Adrenal gland (tissue), 7 donors: ENCODE measurements around a stretch of chr12.

DNA sequence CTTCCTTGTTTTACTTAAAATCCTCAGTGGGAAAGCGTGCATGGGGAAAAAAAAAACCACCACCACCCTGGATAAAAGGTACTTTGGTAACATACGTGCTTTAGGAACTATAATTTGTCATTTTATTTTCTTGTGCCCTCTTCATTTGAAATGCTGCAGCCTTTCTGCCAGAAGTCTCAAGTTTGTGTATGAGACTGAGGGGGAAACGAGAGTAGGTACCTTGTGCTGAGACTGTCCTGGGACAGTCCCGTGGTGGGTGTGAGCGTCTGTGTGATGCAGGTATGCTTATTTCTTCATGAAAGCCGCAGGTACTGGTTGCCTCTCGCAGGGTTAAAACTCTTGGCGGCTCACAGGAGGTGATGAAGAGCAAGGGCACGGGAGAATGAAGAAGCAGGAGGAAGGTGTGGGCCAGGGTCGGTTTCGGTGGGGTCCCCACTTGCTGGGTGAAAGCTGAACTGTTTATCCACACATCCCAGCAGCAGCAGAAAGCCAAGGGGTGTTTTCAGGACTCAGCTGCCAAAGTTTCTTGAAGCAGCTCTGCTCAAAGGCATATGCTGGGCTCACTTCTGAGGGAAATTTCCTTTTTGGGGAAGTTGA is 116.3 kb downstream of the ETV6 start:
- PRO-cap, 3 experiments, result peak in 1 of 3 experiments; most common minus-strand start position 528 of the sequence (in 1)
- RAMPAGE, long total RNA, 4 experiments, result no peak in any of the 4 experiments
- RRBS, result no CpG with 5 or more reads among the region's 11 CpGs

DNA sequence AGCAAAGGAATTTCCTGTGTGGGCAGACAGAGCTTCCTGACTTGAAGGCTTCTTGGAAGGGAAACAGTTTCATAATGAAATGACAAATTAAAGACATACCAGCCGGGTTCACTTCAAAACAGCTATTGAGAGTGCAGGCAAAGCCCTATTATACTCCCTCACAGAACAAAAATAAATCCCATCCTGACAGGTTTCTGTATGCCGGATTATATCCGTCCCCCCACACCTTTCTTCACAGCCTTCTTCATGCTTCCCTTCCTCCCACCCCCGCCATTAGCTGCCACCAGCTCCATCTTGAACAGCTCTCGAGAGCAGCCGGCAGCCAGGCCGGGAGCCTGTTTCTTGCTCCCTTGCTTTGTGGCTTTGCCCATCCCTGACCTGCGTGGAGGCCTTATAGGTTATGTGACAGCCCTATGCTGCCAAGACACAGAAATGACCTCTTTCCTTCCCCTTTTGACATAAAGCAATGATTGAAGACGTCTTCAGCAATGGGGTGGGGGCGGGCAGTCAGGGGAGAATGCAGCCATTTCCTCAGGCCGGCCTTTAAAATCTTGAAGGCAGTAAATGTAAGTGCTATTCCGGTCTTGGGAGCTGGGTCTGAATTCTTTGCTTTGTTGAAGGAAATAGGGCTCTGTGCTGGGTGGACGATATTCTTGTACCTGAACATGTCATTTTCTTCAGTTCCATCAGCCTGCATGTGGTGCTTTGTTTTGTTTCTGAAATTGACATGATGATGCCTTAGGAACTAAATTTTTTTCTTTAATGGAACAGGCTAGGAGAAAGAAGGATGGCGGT is 117.0 kb downstream of the ETV6 start:
- PRO-cap, 3 experiments, result peak in 3 of 3 experiments; most common plus-strand start position 116 of the sequence (in 1); most common minus-strand start position 365 of the sequence (in 3)
- RAMPAGE, long total RNA, 4 experiments, result no peak in any of the 4 experiments
- RRBS, result 75% methylated on average over 2 of the region's 14 CpGs

- PRO-cap, 3 experiments, result peak in 2 of 3 experiments; most common plus-strand start chr12:11813357 (in 1); most common minus-strand start chr12:11813052 (in 1)
- RAMPAGE, long total RNA, 4 experiments, result no peak in any of the 4 experiments
- RRBS, result 24% methylated on average over 6 of the region's 20 CpGs
Observed at GRCh38 chr12:11812245-11813485, 163.2 kb downstream of the ETV6 start.

DNA sequence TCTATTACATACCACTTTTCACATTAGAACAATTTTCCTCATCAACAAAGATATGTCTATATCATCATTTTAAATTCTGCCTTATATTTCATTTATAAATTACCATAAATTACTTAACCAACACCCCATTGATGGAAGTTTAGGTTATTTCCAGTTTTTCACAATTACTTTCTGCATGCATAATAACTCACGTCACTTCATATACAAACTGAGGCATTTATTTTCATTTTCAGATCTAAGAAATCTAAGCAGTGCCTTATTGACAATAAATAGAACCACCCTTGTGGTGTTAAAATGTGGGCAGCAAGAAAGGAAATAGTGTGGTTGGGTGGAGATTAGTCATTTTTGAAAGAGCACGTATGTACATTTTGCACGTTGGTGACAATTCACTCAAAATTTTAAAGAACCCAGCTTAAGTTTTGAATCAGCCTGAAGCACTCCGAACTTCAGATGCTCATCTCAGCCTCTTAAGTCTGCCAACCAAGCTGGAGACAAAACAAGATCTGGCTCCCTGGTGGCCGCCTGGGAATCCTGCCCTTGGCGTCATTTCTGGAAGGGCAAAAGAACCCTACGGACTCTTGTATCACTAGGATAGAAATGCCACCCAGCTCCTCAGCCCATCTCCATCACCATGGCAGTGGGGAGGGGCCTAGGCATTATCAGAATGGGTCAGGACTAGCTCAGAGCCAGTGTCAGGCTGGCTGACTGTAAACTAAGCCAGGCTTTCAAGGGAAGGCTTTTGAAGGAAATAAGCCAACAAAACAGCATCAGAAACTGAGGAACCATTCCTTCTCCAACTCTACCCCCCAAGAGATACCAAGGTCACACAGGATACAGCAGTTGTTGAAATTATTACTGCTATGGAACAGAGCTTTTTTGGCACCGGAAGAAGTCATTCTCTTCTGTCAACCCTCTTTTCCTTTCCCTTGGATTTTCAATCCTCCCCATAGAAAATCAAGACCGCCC is 89.4 kb upstream of the BCL2L14 start:
- PRO-cap, 3 experiments, result no peak in any of the 3 experiments
- RAMPAGE, long total RNA, 4 experiments, result no peak in any of the 4 experiments
- RRBS, result no CpG with 5 or more reads among the region's 9 CpGs

- PRO-cap, 3 experiments, result no peak in any of the 3 experiments
- RAMPAGE, long total RNA, 4 experiments, result no peak in any of the 4 experiments
- RRBS, result no CpG with 5 or more reads among the region's 11 CpGs
Observed at GRCh38 chr12:12011290-12011884, 59.4 kb upstream of the BCL2L14 start.

DNA sequence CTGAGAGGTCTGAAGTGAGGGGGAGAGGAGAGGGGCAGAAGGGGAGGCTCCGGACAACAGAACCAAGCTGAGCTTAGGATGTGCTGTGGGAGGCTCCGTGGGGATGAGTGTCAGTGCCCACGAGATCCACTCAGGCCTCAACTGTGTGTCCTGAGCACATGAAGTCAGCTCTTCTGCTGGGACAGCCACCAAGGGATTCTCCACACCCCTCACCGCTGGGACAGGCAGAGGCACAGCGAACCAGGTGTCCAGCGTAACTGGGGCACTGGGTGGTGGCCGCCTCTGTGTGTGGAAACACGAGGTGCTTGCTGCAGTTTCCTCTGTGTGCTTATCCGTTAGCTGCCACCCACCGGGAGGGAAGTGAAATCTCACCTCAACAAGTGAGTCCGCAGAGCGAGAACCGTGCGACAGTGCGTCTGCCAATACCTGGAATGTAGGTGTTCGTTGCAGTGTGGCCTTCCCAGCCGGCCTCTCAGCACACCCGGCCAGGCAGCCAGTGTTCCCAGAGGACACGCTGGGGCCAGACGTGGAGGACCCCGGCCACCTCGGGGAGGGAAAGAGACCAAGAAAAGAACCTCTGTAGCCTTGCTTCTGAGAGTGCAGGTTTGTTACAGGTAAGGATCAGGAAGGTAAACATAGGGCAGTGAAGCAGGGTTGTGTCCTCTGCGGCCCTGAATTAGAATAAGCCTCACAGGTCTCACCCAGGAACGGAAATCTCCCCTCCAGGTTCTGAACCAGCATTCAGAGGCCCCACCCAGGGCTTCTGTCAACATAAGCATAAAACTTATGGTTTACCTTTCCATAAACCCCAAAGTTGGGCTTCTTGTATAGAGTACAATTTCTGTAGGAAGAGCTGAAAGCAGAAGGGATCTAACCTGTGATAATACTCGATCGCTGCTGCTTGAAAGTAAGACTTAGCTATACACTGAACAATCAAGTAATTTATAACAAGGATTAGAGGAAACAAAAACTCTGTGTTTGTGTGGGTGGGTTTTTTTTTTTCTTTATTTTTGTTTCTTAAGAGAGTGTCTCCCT is 1.5 kb downstream of the BCL2L14 start:
- PRO-cap, 3 experiments, result no peak in any of the 3 experiments
- RAMPAGE, long total RNA, 4 experiments, result no peak in any of the 4 experiments
- RRBS, result 4% methylated on average over 5 of the region's 26 CpGs

DNA sequence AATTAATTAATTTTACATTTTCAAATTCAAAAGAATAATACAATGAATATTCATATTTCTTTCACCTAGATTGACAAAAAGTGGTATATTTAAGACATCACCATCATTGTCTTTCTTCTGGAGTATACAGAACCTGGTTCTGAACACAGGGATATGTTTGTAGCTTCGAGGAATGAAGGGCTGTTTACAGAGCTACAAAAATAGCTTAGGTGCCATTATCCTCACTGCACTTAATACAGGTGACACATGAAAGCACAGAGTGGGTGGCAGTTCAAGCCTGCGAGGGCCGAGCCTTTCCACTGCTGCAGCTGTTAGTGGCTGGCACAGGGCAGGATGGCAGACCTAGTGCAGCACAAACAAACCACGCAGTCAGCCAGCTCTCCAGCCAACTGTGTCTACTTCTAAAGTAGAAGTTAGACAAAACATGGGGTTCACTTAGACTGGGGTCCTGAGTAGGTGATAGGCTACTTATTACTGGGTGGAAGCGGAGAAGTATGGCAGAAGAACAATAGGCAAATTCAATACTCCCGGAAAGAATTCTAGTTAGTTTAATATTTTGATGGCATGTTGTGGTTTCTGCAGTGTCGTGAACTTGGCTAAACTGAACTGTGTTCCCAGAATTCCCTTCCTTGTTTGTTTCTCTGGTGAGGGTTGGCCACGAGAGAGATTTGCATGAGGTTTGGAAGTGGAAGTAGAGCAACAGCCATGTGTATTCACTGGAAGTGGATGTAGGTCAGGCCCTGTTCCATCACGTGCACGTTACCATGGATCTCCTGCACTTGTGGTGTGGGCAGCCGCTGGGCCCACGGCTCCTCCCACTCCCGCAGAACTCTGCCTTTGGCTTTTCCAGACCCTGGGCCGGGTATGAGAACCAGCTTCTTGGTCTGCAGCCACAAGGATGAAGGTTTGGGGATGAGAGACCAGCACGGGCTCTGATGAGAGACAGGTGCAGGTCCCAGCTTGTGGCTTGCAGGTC is 95.3 kb downstream of the DUSP16 start:
- PRO-cap, 3 experiments, result no peak in any of the 3 experiments
- RAMPAGE, long total RNA, 4 experiments, result no peak in any of the 4 experiments
- RRBS, result no CpG with 5 or more reads among the region's 15 CpGs

- PRO-cap, 3 experiments, result peak in 1 of 3 experiments; most common minus-strand start chr12:12521062 (in 1)
- RAMPAGE, long total RNA, 4 experiments, result no peak in any of the 4 experiments
- RRBS, result no CpG with 5 or more reads among the region's 12 CpGs
Observed at GRCh38 chr12:12520883-12521662, 41.6 kb downstream of the DUSP16 start.

DNA sequence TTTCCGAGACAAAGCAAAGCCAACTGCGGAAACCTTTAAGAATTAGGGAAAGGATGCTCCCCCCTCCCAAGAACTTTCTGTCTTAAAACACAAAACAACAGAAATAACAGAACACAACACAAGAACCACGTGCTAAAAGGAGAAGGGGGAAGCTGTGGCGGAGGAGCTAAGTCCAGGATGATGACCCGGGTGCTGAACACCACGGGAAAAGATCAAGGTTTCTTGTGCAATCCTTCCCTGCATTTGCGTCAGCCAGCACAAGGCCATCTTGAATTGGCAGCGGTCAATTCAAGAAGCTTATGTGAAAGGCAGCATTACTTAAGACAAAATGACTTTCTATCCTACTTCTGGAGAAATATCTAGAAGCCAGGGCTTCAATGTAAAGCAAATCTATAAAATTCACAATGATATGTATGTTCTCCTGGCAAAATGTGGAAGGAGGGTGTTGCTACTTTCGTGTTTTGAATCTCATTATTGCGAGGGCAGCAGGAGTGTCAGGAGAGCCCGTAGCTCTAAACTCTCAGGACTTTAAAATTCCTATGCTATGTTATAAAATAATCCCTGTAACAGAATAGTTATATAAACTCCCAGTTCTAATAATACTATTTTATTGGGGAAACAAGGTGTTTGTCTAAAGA is 10.9 kb upstream of the CREBL2 start:
- PRO-cap, 3 experiments, result peak in 3 of 3 experiments; most common plus-strand start position 266 of the sequence (in 1); most common minus-strand start position 84 of the sequence (in 3)
- RAMPAGE, long total RNA, 4 experiments, result no peak in any of the 4 experiments
- RRBS, result no CpG with 5 or more reads among the region's 11 CpGs

DNA sequence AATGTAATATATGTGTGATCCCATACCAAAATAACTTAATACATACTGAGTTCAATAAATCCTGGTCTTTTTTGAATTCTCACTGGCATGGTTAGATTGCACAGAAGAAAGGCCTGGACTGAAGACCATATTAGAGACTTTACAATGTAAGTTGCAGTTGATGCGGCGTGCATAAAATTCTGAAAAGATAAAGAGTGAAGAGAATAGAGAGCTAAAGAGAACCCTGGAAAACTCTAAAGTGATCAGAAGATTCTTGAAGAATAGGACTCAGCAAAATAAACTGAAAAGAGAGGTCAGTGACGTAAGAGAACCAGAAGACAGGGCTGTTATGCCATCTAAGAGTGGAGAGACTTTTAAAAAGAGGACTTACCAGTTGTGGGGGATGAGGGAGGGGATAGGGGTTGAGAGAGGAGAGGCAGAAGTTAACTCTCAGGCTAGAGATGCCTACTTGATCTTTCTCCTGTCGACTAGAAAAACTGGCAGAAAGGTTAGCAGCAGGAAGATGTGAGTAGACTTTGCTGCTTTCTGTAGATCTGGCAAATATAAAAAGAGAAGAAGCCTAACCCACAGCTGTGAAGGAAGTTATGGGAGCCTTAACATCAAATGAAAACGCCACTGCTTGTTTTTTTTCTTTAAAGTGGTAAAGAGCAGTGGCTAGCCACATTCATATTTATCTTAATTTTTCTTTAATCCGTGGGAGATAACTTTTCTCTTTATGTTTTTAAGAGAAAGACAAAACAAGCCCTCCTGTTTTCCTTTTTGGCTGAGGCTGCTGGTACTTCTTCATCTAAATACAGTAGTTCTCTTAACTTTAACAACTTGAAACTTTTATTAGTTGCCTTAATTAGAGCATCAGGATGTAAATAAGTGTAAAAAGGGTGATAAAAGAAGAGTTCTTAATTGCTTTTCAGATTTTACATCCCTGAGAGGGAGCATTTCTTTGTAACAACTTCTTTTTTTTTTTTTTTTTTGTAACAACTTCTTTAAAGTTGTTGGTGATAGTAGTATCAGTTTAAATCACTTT is 10.8 kb downstream of the CREBL2 start:
- PRO-cap, 3 experiments, result peak in 1 of 3 experiments; most common plus-strand start position 382 of the sequence (in 1); most common minus-strand start position 240 of the sequence (in 1)
- RAMPAGE, long total RNA, 4 experiments, result no peak in any of the 4 experiments
- RRBS, result no CpG with 5 or more reads among the region's 6 CpGs

DNA sequence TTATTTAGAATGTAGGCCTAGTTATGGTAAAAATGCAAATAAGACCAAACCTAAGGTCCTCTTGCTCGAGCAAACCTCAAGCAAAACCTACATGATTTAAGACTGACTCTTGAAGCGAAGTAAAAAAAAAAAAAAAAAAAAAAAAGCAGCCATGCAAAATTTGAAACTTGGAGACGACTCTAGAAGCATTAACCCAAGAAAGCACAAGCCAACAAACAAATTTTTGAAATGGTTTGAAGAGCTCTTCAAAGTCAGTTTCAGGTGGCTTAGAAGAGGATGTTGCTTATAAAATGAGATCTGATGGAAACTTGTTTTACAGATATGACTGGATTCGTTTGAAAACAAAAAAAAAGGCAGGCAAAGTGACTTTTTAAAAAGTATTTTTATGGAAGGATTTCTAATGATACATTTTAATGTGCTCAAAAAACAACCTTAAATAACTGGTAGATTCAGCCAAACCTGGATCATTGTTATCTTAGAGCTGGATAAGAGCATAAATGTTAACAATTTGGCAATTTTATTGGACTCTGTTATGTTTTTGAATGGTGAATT is 1.1 kb upstream of the GPR19 start:
- PRO-cap, 3 experiments, result peak in 1 of 3 experiments; most common plus-strand start position 161 of the sequence (in 1); most common minus-strand start position 89 of the sequence (in 1)
- RAMPAGE, long total RNA, 4 experiments, result no peak in any of the 4 experiments
- RRBS, result no CpG with 5 or more reads among the region's 4 CpGs

DNA sequence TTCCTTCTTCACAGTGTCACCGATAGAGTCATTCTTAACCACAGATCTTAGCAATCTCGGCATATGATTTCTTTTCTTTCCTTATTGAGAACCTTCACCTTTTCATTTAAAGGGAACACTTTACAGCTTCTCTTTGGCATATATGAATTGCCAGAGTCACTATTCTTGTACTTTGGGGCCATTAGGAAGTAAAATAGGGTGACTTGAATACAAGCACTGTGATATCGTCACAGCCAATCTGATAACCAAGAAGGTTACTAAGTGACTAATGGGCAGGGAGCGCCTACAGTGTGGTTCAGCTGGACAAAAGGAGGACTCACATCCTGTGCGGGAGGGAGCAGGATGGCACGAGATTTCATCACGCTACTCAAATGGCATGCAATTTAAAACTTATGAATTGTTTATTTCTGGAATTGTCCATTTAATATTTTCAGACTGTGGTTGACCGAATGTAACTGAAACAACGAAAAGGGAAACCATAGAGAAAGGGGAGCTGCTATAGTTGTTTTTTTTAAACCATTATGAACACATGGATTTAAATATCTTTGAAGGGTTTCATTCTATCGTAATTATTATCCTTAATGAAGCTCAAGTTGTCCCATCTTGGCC is 26.6 kb upstream of the APOLD1 start:
- PRO-cap, 3 experiments, result no peak in any of the 3 experiments
- RAMPAGE, long total RNA, 4 experiments, result no peak in any of the 4 experiments
- RRBS, result no CpG with 5 or more reads among the region's 10 CpGs

- PRO-cap, 3 experiments, result no peak in any of the 3 experiments
- RAMPAGE, long total RNA, 4 experiments, result no peak in any of the 4 experiments
- RRBS, result no CpG with 5 or more reads among the region's 2 CpGs
Observed at GRCh38 chr12:12804649-12804877, 8.6 kb upstream of the DDX47 start.

- PRO-cap, 3 experiments, result no peak in any of the 3 experiments
- RAMPAGE, long total RNA, 4 experiments, result no peak in any of the 4 experiments
- RRBS, result no CpG with 5 or more reads among the region's 8 CpGs
Observed at GRCh38 chr12:12870292-12870878, 21.0 kb upstream of the GPRC5A start.

GRCh38 chr12:12901014-12902162 is 10.0 kb downstream of the GPRC5A start:
- PRO-cap, 3 experiments, result peak in 3 of 3 experiments; most common plus-strand start chr12:12901633 (in 2); most common minus-strand start chr12:12901133 (in 2)
- RAMPAGE, long total RNA, 4 experiments, result no peak in any of the 4 experiments
- RRBS, result no CpG with 5 or more reads among the region's 14 CpGs

DNA sequence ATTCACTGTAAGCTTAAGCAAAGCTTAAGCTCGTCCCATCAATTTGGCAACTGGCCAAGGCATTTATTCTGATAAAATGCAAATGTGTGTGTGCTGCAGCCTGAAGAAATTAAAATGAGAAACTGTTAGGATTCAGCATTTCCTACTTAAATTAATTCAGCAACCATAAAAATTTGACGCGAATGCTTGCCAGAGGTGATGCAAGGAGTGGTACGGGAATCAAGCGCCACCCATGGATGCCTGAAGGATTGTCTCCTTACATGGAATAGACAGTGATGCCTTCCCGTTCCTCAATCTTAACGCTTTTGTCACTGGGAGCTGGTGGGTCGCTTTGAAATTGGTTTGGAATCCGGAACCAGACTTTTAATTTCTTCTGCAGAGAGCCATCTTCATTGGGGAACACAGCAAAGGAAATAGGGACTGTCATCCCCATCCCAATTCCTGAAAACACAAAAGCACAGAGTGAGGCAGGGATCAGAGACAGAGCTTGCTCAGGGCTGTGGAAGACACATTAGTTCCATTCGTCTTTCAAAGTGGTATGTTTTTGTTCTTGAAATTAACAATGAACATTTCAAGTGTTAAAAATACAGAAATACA is 13.1 kb downstream of the HEBP1 start:
- PRO-cap, 3 experiments, result no peak in any of the 3 experiments
- RAMPAGE, long total RNA, 4 experiments, result no peak in any of the 4 experiments
- RRBS, result no CpG with 5 or more reads among the region's 10 CpGs

DNA sequence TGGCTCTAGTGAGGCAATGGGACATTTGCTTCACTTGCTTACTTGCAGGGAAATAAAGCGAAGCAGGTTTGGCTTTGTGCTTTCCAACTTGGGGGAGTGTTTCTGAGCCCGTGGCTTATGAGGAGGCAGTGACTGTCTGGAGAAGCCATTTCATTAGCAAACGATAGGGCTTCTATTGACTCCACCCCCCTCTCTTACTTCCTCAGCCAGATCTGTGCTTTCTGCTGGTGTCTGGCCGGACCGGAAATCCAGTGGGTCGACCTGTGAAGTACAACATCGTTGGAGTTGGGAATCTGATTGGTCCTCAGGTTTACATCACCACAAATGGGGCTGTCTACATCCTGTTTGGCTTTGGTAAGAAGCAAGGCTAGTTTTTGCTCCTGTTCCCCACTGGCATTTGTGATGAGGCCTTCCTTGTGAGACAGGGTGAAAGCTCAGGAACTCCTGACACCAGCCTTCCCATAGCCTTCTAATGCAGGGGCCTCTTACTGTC is 22.3 kb downstream of the FAM234B start:
- PRO-cap, 3 experiments, result no peak in any of the 3 experiments
- RAMPAGE, long total RNA, 4 experiments, result no peak in any of the 4 experiments
- RRBS, result no CpG with 5 or more reads among the region's 7 CpGs

DNA sequence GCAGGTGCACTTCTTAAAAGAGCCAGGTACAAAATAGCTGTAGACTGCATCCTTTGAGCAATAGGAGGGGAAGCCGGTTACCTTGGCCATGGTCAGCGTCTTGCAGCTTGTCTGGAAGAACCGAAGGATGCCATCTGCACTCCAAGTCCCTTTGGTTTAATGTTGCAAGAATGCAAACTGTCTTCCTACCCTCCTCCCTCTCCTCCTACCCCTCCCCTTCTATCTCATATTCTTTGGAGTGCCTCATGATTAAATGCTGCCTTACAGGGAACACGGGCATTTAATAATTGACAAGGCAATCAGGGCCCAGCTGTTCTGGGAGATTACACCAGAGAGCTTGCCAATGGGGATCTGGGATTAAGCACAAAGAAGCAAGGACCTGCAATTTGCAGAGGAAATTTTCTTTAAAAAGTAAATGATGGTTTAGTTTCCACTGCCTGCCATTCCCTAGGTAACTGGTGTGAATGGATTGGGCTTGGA is 7.9 kb downstream of the GSG1 start:
- PRO-cap, 3 experiments, result no peak in any of the 3 experiments
- RAMPAGE, long total RNA, 4 experiments, result no peak in any of the 4 experiments
- RRBS, result no CpG with 5 or more reads among the region's 4 CpGs

DNA sequence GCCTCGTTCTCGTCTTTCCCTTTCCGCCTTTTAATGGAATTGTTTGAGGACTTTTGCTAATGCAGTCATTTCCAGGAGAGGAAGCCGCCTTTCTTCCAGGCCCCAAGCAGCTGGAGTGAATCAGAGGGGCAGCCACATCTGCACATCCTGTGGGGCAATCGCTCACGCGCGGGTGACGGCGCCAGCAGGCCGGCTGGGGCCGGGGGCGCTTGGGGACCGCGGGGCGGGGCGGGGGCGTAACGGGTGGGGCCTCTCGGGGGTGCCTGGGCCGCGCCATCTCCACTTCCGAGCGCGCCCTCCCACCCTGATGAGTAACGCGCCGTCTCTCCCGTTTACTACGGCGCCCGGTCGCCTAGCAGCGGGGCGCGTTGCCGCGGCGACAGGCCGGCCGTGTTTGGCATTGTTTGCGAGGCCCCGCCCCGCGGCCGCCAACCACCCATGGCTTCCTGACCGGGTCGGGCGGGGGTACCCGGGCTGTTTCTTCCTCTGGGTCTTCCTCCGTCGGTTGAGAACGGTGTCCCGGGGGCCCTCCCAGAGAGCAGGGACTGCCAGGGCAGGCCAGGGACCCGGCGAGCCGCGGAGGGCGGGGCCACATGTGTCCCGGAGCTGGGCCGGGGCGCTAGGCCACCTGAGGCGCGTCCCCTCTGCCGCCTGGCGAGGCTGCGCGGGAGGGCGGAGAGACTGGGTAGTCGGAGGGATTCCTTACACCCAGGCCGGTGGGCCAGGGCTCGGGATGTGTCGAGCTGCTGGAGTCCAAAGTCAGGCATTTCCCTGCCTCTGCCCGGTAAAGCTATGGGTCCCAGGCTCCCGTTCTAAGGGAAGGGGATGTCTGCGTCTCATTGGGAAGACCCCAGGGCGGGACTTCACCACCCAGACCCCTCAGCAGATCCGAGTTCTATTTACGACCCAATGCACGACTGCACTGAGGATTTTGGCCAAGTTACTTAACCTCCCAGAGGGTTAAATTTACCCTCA is 2.2 kb downstream of the GSG1 start:
- PRO-cap, 3 experiments, result peak in 3 of 3 experiments; most common plus-strand start position 497 of the sequence (in 2); most common minus-strand start position 117 of the sequence (in 2)
- RAMPAGE, long total RNA, 4 experiments, result no peak in any of the 4 experiments
- RRBS, result 2% methylated on average over 31 of the region's 80 CpGs

DNA sequence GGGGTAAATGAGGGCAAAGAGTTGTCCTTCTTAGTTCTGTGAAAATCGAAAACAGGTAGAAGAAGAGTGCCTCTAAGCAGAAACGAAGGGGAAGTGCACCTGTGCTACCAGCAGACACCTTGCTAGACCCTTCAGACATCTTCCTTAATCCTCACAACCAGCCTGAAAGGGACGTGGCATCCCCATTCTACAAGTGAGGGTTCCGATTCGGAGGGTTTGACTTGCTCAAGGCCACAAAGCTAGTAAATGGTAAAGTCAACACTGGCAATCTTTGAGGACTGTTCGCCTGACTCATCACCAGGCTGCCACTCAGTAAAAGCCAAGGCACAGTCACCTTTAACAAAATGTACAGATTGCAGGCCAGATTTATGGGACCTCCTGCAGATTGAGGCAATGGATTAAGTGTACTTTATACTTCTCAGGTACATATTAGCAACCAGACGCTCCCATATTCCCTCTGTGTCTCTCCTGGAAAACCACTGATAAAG is 1.5 kb downstream of the GSG1 start:
- PRO-cap, 3 experiments, result no peak in any of the 3 experiments
- RAMPAGE, long total RNA, 4 experiments, result no peak in any of the 4 experiments
- RRBS, result no CpG with 5 or more reads among the region's 7 CpGs